Measurements from ENCODE around the gene ITGAV.

DNA sequence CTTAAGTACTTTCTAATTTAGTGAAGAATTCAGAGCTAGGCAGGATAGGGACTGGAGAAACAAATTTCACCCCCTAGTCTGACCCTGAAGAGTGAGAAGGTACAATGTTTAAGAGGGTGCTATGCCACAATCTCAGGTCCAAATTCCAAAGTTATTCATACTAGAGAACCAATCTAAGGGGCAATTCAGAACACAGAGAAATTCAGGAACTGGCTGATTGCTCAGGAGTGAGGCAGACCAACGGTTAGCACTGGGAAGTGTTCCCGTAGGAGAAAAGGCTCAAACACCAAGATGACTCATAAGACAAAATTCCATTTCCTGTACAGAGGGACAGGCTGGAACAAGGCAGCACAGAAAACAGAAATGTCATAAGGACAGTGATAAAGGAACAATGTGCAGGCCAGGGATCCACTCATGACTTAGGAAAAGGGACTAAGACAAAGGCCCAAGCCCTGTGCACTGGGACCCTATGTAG, 54.2 kb downstream of the PDE1A start:
- CAGE, long polyA plus RNA, result no peak
- RRBS, result no CpG with 5 or more reads among the region's 2 CpGs

- CAGE, long polyA plus RNA, result no peak
- RRBS, result no CpG with 5 or more reads among the region's 6 CpGs
These were observed 10.0 kb downstream of the PDE1A start for GRCh38 chr2:182416783-182417383.

GRCh38 chr2:182913234-182913568, 46.8 kb upstream of the FRZB start:
- CAGE, long polyA plus RNA, result no peak
- RRBS, result no CpG with 5 or more reads among the region's 1 CpG

- CAGE, long polyA plus RNA, result no peak
- RRBS, result no CpG with 5 or more reads among the region's 3 CpGs
These were observed 58.8 kb upstream of the FRZB start for GRCh38 chr2:182925021-182925802.

GRCh38 chr2:183692067-183692396, 567.8 kb downstream of the NUP35 start:
- CAGE, long polyA plus RNA, result no peak
- RRBS, result no CpG with 5 or more reads among the region's 3 CpGs

DNA sequence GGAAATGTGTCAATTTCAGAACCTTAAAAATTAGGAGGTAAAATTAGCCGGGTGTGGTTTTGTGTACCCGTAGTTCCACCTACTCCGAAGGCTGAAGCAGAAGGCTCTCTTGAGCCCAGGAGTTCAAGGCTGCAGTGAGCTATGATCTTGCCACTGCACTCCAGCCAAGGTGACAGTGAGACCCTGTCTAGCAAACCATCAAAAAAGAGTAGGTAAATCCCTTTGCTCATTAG, 61.5 kb downstream of the ZNF804A start:
- CAGE, long polyA plus RNA, result no peak
- RRBS, result no CpG with 5 or more reads among the region's 3 CpGs

- CAGE, long polyA plus RNA, result no peak
- RRBS, result no CpG with 5 or more reads among the region's 4 CpGs
These were observed 2.1 kb upstream of the ZC3H15 start for GRCh38 chr2:186483971-186484430.

DNA sequence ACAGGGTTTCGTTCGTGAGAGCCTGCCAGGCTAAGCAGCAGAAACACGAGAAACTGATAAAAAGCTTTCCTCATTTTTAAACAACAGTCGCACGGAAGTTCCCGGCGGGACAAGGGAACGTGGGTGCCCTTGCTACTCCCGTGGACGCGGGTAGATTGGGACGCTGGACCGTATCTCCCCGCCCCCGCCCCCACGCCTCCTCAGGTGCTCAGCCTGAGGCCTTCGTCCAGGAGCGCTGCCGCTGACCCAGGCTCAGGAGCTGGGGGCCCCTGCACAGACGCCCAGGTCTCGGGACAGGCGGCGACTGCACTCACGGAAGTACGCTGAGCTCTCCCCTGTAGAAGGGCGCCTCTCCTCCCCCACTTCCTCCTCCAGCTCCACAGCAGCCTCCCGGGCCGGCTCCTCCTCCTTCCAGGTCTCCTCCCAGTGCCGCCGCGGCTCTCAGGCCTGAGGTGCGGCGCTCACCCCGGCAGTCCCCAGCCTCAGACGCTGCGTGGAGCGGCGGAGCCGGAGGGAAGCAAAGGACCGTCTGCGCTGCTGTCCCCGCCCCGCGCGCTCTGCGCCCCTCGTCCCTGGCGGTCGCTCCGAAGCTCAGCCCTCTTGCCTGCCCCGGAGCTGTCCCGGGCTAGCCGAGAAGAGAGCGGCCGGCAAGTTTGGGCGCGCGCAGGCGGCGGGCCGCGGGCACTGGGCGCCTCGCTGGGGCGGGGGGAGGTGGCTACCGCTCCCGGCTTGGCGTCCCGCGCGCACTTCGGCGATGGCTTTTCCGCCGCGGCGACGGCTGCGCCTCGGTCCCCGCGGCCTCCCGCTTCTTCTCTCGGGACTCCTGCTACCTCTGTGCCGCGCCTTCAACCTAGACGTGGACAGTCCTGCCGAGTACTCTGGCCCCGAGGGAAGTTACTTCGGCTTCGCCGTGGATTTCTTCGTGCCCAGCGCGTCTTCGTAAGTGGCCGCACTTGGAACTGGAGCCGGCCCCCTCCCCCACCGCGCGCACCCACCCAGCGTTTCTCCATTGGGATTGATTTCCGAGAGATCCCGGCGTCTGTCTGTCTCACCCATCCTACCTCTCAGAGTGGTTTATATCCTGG, at the start of gene ITGAV:
Gene ITGAV, plus strand, starts transcription at position 472 of the 1,085 bp plus-strand sequence.
- CAGE, long polyA plus RNA, result start-site peak on the plus strand centred at position 470 of the sequence, 53 bp wide, 152 and 216 reads in 2 replicates
- RRBS, result 1% methylated on average over 28 of the region's 105 CpGs

DNA sequence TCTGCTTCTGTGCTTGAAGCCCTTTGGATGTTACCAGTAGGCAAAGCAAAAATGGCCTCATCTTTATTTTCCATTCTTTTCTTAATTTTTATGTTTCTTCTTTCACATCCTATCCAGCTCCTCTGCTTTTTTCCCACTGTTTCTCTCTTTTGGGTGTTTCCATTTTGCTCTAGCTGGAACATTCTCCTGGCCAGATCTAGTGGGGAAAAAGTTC, 31.0 kb upstream of the FAM171B start:
- CAGE, long polyA plus RNA, result no peak

- CAGE, long polyA plus RNA, result no peak
- RRBS, result no CpG with 5 or more reads among the region's 38 CpGs
These were observed 154.1 kb upstream of the ZSWIM2 start for GRCh38 chr2:187002924-187003707.

DNA sequence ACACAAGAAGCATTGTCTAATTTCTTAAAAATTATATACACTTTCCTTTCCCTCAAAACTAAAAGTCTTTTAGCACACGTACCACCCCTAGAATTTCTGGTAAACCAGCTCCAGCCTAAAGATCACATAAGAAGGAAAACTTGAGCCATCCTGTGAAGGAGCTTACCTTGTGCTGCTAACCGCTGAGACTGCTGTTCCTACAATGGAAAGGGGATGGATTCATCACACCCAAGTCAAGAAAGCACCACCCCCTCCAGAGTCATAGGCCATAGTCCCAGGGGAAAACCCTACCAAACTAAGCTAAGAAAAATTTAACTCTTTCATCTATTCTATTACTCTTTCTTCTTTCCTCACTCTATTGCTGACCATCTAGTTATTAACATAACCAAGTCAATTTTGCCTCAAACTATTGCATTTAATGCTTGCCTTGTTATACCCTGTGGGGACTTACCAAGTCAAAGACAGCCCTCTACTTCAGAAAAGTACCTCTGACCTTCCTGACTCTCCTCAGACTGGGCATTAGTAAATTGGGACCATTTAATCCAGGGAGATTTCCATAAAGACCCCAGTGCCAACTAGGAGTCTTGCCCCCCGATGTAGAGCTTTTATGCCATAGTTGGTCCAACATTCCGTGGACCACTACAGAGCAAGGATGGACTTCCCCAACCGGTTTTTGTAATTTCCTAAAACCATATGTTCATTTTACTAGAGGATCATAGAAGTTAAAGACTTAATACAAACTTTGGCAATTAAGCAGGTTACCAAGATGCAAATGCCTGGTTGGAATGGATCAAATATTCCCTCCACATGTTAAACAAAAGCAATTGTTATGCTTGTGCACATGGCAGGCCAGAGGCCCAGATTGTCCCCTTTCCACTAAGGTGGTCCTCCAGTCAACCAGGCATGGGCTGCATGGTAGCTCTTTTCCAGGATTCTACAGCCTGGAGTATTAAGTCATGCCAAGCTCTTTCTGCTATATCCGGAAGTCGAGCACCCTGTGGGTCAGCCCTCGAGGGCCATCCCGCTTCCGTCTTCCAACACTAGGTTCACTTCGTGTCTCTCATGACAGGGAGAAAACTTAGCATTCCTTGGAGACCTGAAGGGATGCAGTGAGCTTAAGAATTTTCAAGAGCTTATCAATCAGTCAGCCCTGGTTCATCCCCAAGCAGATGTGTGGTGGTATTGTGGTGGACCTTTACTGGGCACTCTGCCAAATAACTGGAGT, 40.4 kb downstream of the TFPI start:
- CAGE, long polyA plus RNA, result no peak
- RRBS, result no CpG with 5 or more reads among the region's 11 CpGs

DNA sequence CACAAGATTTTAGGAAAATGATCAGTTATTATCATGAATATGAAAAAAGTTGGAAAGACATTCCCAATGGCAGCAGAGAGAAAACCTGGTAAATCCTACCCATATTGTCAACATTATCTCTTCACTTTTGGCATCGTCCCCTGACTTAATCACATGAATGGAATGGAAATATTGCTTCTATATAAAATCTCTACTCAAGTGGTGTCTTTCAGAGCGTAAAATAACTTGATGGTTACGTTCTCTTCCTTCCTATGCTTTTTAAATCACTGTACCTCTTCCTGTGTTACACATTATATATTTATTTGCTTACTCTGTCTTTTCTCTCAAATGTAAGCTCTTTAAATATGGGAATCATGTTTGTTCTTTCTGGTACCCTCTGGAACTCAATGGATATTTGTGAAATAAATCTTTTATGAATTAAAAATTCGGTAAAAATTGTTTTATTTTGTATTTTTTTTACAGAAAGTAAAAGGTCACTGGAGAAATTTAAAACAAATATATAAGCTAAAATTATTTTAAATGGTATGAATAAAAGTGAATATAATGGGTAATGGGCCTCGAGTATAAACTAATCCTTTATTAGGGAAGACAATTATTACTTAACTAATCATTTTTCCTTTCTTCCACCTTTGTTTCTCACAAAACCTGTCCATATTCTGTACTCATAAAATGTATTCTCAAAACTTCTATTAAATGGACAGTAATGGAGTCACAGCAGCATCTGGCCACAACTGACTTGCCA, 23.7 kb downstream of the TFPI start:
- CAGE, long polyA plus RNA, result no peak
- RRBS, result no CpG with 5 or more reads among the region's 5 CpGs

DNA sequence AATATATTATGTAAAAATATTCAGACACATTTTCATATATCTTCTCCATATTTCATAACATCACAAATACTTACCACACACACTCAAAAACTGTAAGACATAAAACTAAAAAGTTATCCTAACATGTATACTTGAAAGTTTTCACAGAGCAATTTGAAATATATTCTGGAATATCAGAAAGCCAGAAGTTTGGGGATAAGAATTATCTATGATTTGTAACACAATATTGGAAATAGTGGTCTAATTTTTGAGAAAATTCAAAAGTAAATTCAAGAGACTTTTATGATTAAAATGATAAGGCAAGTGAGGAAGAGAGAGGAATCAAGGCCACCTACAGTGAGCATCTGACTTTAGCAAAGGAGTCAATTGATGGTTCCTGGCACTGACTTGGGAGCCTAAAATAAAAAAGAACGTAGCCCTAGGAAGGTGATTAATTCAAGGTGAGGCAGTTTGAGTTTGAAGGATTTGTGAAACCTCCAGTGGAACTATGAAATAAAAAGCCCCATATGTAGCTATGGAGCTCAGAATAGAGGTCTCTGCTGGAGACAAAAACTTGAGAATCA, 13.1 kb downstream of the TFPI start:
- CAGE, long polyA plus RNA, result no peak
- RRBS, result no CpG with 5 or more reads among the region's 1 CpG

DNA sequence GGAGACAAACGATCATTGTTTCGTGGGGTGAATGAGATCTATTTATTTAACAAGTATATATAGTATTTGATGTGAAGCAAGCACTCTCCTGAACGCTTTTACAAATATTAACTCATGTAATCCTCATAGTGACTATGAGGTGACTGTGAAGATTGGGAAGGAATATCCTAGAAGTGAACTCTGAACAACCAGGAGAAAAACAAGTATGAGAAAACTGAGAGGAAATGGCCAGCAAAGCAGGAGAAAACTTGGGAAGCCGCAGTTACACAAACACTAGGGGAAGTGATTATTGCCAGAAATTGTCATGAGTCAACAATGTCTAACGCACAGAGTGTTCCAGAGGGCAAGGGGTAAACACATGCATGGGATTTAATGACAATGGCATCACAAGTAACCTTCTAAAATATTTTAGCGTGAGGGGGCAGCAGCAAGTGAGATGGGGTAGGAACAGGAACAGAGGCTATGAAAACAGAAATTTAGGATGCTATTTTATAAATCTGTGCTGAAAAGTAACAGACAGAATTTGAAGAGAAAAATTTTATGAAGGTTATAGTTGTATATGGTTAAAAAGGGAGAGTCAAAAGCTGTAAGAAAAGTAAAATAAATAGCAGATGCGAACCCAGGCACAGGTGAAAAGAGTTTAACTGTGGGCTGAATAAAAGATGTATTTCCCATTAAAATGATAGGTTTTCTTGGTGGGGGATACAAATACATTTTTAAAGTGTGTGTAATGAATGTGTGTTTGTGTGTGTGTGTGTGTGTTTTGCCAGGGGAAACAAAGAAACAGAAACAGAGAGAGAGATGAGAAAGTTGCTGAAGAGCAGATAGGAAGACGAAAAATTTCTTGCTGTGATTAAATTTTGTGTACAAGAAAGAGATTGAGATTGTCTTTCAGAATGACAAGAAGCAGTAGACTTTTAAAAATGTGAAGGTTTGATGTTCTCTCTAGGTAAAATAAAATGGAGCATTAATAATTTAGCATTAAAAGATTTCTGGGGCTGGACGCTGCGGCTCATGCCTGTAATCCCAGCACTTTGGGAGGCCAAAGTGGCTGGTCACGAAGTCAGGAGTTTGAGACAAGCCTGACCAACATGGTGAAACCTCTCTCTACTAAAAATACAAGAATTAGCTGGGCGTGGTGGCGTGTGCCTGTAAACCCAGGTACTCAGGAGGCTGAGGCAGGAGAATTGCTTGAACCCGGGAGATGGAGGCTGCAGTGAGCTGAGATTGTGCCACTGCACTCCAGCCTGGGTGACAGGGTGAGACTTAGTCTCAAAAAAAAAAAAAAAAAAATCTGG, 12.2 kb downstream of the TFPI start:
- CAGE, long polyA plus RNA, result no peak
- RRBS, result no CpG with 5 or more reads among the region's 14 CpGs

DNA sequence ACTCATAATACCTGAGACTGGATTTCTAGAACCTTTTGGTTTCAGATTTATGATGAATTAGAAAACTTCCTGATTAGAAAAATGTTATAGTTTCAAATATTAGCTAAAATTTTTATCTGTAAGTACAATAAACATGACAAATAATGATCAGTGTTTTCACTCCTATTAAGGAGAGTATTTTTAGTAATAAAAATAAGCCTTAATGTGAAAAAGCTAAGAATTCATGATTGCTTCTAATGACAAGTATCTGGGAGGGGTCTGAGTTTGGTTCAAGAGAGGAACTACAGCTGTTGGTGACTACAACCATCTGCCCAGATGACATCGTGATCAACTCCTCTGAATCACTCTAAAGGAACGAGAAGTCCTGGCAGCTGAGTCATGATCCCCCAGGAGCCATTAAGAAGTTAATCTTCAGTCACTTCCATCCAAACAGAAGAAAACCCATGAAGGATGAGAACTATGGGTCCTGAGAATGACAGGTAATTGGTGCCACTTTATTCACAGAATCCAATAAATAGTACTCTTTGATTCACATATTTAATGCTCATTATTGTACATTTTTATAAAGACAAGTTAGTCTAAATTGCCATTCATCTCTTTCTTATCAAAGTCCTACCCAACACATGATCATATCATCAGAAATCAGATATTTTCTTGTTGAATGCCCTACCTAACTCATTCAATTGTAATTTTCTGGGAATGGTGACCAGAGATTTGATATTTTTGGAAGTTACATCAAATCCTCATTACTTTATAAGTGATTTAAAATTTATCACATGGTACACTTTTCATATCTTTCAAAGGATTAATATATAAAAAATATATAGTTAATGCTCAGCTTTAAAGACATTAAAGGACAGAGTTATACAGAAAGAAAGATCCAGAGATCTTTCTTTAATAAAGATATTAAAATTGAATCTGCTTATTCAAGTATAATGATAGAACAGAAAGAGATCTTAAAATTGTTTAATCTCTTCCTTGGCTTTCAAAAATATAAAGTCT, 6.7 kb downstream of the TFPI start:
- CAGE, long polyA plus RNA, result no peak
- RRBS, result no CpG with 5 or more reads among the region's 2 CpGs

DNA sequence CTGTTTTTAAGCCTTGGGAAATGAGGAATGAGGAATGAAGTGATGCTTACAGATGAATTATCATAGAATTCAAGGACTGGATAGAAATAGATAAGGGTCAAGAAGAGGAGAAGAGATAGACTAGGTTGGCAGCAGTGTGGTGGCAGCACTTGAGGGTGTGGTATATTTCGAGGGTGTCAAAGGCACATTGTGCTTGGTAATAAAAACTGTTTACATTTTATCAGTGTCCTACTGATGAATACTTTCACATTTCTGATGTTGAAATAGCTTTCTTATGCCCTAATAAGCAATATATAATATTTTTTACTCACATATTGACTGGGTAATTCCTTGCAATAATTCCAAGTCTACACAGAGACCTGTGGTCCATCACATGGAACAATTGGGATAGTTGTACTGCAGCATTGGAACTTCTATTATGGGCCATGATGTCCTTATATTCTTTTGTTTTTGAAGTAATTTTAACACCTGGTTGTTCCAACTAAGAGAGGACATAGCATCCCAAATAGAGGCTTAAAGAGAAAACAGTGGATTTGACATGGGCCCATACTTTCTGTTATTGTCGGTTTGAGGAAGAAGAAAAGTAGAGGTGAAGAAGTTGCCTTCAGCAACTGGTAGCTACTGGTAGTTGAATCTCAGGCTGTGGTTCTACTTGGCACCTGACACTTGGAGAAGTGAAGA, 3.2 kb downstream of the TFPI start:
- CAGE, long polyA plus RNA, result no peak
- RRBS, result no CpG with 5 or more reads among the region's 2 CpGs

GRCh38 chr2:188032218-188032626, 259.5 kb upstream of the GULP1 start:
- CAGE, long polyA plus RNA, result no peak
- RRBS, result no CpG with 5 or more reads among the region's 6 CpGs

DNA sequence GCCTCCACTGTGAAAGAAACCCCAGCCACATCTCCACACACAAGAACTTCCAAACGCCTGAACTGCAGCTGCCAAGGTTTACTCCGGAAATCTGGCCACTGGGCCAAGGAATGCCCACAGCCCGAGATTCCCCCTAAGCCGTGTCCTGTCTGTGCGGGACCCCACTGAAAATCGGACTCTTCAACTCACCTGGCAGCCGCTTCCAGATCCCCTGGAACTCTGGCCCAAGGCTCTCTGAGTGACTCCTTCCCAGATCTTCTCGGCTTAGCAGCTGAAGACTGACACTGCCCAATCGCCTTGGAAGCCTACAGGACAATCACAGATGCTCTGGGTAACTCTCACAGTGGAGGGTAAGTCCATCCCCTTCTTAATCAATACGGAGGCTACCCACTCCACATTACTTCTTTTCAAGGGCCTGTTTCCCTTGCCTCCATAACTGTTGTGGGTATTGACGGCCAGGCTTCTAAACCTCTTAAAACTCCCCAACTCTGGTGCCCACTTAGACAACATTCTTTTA, 256.2 kb upstream of the GULP1 start:
- CAGE, long polyA plus RNA, result no peak
- RRBS, result no CpG with 5 or more reads among the region's 11 CpGs

DNA sequence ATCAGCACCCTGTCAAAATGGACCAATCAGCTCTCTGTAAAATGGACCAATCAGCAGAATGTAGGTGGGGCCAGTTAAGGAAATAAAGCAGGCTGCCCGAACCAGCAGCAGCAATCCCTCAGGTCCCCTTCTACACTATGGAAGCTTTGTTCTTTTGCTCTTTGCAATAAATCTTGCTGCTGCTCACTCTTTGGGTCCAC, 82.9 kb upstream of the COL3A1 start:
- CAGE, long polyA plus RNA, result no peak
- RRBS, result no CpG with 5 or more reads among the region's 1 CpG

- CAGE, long polyA plus RNA, result no peak
- RRBS, result no CpG with 5 or more reads among the region's 1 CpG
These were observed 1.5 kb downstream of the COL3A1 start for GRCh38 chr2:188975566-188976113.

Data from AG04450 (cell line).